Colic lymph node (tissue), 1 donor: ENCODE data around the genes NFXL1 and CNGA1.

- PRO-cap, result no peak
Measured at GRCh38 chr4:44765023-44765258, 38.6 kb upstream of the GNPDA2 start.

GRCh38 chr4:46373204-46373616, 16.7 kb downstream of the GABRA2 start:
- PRO-cap, result unidirectional peak, plus-strand start at chr4:46373343

- PRO-cap, result bidirectional peak, plus-strand start at chr4:47914827, minus-strand start at chr4:47914583
Measured at GRCh38 chr4:47914419-47914774, at the start of gene NFXL1. Gene NFXL1, minus strand, starts transcription at chr4:47914583.

- PRO-cap, result bidirectional peak, plus-strand start at chr4:47914827, minus-strand start at chr4:47914583
Measured at GRCh38 chr4:47914775-47914924, 267 bp upstream of the NFXL1 start.

DNA sequence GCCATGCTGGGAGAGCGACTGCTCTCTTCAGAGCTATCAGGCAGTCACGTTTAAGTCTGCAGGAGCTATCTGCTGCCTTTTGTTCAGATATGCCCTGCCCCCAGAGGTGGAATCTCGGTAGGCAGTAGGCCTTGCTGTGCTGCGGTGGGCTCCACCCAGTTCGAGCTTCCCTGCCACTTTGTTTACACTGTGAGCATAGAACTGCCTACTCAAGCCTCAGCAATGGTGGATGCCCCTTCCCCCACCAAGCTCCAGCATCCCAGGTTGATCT, 8.1 kb upstream of the NFXL1 start:
- PRO-cap, result no peak

DNA sequence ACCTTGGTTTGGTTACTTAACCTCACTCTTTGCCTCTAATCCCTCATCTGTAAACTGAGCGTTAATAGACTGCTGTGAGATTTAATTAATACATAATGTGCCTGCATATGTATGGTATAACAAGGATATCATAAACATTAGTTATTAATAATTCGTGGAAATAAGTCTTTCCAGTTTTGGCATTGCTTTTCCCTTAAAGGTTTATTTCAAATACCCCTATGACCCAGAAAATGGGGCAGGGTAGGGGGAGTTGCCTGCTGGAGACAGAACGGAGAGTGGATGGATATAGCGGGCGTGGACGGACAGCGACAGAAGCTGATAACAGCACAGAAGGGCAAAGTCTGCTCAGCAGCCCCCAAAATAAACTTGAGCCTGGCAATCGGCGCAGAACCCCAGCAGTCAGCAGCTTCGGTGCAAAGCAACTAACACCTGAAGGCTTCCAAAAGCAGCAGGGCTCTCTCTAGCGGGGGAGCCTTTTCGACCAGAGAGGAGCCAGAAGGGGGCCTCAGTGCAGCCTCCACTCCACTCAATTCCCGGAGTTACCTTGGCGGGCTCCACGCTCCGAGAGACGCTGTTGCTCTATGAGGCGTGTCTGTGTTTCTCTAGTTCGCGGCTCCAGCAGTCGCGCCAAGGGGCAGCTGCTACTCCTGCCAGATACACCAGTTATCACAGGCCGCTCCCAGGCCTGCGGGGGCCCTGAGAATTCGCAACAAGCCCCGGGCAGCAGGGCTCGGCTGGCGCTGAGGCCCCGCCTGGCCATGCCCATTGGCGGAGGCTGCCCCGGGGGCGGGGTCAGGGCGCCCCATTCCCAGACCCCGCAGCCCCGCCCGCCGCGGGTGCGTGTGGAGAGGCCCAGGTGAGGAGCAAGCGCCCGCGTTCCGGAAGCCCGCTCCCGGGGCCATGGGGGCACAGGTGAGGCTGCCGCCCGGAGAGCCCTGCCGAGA, at the start of gene CNGA1:
TSS of gene CNGA1 (minus strand) at position 742 of the 944 bp plus-strand sequence.
- PRO-cap, result unidirectional peak, plus-strand start at position 833 of the sequence

- PRO-cap, result no peak
Measured at GRCh38 chr4:48019241-48019832, 2.8 kb downstream of the NIPAL1 start.

DNA sequence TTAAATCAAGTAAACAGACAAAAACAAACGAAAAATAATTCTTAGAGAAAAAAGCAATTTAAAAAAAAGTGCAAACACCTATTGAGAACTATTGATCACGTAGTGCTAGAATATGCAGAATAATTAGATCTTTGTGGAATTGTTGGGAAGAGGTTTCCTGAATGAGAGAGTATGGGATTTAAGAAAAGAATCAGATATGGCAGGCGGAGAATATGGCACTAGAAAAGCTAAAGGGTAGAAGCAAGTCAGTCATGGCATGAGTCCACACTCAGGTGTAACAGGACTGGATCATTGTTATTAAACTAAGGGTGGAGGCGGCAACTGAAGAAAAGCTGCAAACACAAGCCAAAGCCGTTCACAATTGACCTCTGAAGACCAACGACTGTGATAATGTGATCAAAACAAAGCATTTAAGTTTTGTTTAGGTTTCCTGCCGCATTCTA, 1.2 kb upstream of the SLAIN2 start:
- PRO-cap, result no peak

- PRO-cap, result bidirectional peak, plus-strand start at chr4:48779466, minus-strand start at chr4:48779367; bidirectional peak, plus-strand start at chr4:48779757, minus-strand start at chr4:48779670
Measured at GRCh38 chr4:48778854-48779977, 863 bp downstream of the FRYL start.

- PRO-cap, result bidirectional peak, plus-strand start at chr4:48780645, minus-strand start at chr4:48780312
Measured at GRCh38 chr4:48780440-48781225, 554 bp upstream of the FRYL start.

DNA sequence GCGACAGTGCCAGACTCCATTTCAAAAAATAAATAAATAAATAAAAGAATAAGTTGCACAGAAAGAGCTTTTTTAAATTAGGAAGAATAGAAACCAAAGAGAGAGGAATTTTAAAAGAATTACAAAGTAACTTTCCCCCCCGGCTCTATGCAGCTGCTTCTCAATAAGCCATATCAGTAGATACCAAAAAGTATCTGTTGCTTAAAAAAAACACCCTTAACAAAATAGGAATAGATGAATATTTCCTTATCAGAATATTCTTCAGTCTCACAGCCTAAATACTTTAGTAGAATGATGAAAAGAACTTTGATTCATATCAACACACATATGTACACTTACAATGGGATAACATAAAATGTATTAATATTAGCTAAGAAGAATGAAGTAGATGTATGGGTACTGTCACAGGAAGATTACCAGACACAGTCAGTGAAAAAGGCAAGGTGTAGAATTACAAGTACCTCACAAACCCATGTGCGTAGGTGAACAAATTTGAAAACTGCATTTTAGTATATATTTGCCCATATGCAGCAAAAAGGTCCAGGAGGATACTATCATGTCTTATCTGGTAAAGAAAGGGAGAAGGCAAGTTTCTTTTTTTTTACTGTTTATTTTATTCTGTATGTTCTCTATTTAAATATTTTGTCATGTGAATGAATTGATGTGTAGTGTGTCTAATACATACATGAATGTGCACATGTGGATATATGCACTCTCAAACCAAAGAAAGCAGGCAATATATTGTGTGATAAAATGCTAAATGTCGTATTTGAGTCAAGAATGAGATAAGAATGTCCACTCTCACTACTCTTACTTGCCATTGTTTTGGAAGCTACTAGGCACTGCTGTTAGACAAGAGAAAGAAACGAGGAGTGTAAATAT, 40.0 kb downstream of the DCUN1D4 start:
- PRO-cap, result no peak

DNA sequence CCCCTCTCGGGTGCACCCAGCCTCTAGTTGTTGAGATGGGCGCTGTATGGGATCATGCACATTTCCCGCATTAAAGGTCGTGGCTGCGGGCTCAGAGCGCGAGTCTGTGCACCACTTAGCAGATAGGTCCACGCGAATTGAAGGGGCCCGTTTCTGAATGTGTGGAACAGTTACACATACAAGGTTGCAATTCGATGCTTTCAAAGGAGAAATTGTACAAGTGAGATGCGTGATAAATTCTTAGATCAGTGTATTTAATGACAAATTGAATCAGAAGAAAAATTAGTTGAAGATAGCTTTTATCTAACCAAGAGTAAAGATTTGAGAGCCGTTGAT, 1.0 kb upstream of the USP46 start:
- PRO-cap, result no peak

DNA sequence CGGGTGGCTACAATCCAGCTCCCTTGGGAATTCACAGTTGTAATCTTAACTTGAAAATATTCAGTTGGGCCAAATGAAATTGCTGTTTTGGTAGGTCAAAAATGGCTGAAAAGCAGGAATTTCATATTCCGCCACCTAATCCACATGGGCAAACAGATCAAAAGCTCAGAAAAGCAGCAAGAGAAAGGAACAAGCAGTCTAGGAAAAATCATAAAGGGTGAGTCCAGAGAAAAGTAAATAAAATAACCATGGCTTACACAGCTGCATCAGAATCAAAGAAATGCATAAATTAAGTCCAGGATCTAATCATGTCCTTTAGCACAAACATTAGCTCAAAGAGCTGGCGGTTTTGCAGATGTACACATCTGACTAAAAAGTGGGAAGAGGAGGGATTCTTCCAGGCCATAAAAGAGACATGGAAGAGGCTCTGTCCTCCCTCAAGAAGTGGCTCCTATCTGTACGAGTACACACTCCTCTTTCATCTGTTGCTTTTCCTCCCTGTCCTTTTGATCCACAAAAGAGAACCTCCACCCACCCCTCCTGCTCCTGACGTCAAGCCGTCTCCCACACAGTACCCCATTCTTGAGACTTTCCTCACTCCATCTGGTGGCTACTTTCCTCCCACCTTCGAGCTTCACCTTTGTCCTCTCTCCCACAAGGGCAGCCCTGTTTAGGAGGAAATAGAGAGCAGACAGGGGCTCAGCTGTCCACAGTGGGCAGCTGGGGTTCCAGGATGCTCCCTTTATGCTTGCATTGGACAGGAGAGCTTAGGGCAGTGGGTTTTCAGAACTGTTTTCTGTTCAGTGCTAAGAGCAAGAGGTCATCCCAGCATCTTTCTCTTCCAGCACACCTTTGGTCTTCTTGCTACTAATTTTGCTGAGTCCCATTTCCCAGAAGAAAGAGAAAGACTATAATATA, 92.6 kb downstream of the RASL11B start:
- PRO-cap, result no peak

DNA sequence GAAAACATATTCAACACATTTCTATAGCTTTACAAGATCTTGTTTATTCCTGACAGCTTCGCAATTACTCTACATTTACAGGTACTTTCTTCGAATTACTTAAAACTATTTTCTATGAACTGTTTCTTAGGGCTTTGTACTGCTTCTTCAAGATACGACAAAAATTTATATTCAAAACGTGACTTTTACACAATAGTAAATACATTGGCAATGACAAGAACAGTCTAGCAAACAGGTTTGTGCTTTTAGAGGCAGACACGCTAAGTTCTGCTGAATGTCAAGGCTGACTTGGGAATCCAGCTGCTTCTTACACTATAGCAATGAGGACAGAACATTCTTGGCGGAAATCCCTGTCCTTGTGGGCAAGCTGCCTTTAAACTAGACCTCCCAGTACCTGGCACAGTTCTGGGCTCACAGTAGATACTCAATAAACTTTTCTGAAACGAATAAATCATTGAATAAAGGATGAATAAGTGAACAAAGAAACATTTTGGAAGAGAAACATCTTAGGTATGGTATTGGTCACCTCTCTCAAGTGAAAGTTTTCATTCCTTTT, 148.2 kb downstream of the RASL11B start:
- PRO-cap, result no peak

GRCh38 chr4:53452726-53453430, 75.4 kb downstream of the FIP1L1 start:
- PRO-cap, result no peak

DNA sequence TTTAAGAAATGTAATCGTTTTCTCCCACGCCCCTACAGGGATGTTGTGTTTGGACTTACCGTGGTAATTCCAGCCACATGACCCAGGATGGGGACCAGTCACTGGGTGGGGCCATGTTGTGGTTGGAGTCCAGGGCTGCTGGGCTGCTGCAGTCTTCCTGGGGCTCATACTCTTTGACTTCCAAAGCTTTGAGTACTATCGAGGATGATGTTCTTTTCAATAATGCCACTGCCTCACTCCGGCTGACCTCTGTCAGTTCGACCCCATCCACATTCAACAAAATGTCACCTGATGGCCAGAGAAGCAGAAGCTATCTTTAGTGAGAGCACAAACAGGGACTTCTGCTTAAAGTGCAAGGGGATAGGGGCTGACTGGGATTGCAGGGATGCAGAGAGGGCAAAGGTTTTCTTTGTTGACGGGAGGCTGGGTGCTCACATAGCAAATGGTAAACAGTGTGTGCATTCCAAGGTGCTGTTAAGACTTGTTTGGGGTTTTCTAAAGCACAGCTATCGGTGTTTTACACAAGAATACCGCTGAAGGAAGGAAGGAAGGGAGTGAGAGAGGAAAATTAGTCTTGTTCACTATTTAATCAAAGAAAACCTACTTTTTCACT, 99.4 kb downstream of the FIP1L1 start:
- PRO-cap, result no peak

DNA sequence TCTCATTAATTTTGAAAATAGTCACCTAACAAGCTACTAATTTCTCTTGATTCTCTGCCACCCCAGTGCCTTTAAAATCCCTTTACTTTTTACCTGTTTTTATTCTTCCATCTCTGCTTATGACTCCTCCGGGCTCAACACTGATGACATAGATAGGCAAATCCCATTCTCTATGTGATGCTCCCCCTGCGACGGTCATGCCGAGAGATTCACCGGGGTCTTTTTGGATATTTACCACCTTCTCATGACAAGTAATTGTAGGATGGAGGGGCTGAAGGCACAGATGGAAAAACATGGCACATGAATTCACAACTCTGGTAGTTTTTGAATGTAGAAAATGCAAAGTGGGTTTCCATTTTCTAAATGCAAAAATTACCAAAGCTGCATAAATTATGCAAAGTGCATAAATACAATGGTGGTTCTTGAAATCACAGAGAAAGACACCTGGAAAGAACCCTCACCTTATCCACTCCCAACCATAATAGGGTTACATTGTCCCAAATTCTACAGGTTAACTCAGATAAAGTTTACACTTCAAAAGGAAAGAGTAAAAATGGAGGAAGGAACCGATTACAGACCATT, 101.1 kb downstream of the FIP1L1 start:
- PRO-cap, result no peak

GRCh38 chr4:53497325-53498042, 93.8 kb downstream of the LNX1 start:
- PRO-cap, result no peak

DNA sequence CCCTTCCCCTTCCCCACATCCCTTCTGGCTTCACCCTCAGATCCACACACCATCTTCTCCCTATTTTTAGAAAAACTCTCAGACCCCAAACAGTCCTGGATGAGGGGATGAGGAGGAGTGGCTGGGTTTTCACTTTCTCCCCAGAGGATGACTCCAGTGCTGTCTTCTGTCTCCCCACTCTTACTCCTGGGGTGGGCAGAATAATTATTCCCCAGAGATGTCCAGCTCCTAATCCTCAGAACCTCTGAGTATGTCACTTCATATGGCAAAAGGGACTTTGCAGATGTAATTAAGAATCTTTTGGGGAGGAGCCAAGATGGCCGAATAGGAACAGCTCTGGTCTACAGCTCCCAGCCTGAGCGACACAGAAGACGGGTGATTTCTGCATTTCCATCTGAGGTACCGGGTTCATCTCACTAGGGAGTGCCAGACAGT, 26.9 kb downstream of the LNX1 start:
- PRO-cap, result no peak

DNA sequence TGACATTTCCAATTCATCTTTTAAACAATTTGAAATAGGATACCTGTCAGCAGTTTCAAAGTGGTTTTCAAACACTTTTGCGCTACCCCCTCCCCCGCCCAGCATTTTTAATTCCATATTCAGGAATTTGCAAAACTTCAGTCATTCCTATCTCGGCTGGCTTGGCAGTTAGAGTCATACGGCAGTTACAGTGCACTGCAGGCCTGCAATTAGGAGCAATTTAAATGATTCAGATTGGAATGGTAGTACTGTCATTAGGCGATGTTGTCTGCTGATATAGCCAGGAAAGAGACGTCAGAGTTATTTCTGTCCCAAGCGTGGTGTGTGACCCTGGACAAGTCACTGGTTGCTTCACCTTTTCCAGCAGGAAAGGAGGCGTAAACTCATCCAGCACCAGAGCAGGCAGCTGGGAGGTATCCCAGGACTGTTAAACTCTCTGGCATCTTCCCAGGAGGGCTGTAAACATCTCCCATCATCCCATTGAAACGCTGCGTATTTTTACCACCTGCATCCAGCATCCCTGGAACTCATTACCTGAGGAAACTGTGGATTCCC, 790 bp upstream of the LNX1 start:
- PRO-cap, result no peak